Mesenchymal stem cell of Wharton's jelly (primary cell): Measurements from ENCODE around the gene ST6GALNAC6.

- CAGE, long polyA plus RNA: no peak
Observed at GRCh38 chr9:127107786-127108278, 14.6 kb downstream of the ANGPTL2 start.

DNA sequence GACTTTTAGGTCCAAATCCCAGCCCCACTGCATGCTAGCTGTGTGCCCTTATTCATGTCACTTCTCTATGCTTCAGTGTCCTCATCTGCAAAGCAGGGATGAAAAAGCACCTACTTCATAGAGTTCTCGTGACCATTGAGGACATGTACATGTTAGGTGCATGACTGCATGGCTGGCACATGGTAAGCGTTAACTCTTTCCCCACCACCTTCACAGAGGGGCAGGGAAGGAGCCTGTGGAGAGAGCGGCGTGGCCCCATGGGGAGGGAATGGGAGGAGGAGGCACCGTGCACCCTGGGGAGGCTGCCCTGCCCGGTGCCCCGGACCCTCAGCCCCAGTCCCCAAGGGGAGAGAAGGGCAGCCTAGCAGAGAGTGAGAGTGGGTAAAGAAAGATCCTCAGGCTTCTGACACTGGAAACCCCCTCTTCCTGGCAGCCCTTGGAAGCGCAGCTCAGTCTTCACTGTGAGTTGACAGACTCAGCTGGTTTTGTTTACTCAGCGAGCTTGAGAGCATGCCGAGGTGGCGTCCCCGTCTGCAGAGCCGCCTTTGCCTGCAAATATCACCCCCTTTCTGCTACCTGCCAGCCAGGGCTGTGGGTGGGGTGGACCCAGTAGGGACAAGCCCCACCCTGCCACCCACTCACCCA, 10.6 kb upstream of the ANGPTL2 start:
- CAGE, long polyA plus RNA: no peak

DNA sequence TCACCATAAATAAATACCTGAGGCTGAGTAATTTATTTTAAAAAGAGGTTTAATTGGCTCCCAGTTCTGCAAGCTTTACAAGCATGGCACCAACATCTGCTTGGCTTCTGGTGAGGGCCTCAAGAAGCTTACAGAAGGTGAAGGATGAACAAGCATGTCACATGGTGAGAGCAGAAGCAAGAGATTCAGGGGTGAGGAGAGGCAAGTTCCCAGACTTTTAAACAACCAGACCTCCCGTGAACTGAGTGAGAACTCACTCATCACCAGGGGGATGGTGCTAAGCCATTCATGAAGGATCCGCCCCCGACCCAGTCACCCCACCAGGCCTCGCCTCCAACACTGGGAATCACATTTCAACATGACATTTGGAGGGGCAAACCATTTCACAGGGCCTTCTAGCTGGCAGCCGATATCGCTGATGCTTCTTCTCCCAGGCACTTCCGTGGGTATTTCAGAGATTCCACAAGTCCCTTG, 60.5 kb upstream of the ANGPTL2 start:
- CAGE, long polyA plus RNA: no peak

DNA sequence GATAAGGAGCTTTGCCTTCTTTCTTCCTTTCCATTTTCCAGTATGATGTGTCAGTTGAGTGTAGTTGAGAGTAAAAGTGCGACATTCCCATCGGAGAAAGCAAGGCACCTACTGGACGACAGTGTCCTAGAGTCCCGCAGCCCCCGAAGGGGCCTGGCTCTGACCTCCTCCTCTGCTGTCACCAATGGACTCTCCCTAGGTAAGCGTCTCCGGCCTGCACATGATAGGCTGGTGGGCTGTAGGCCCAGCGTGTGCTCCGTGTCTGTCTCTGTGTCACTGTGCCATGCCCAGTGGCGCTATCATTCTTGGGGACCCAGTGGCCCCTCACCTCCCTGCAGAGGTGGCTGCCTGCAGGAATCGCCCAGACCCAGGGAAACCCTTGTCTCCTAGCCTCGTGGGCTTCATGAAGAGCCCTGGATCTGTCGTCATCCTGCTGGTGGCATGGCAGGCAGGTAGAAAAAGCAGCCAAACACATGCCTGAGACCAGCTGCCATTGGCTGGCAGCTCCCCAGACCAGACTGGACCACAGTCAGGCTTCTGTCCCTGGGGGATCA, 68.1 kb upstream of the GARNL3 start:
- CAGE, long polyA plus RNA: no peak

DNA sequence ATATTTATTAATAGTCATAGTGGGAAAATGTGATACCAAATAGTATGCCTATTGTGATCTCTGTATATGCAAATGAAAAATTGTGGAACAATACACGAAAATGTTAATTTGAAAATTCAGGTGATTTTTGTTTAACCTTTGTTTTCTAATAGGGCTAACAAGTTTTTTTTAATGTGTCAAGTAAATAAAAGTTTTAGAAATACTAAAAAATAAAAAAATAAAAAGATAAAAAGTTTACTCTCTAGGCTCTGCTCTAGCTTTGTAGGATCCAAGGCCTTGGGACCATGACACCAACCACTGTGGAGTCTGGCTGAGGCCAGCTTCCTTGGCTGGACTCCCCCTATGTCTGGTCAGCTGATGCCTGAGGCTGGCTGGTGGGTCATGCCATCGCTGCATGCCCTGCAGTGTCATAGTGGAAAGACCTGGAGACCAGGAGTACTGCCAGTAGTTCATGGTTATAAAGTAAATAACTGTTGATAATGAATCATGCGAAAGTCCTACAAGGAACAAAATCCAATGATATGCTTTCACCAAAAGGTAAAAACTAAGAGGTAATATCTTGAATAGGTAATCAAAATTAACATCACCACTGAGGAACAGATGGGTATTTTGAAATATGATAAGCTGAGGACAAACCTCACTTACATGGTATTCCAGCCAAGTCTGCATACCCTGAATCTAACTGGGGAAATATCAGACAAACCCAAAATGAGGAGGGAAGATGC, 43.2 kb downstream of the GARNL3 start:
- CAGE, long polyA plus RNA: no peak

- CAGE, long polyA plus RNA: no peak
Observed at GRCh38 chr9:127384084-127384909, 12.7 kb upstream of the SLC2A8 start.

DNA sequence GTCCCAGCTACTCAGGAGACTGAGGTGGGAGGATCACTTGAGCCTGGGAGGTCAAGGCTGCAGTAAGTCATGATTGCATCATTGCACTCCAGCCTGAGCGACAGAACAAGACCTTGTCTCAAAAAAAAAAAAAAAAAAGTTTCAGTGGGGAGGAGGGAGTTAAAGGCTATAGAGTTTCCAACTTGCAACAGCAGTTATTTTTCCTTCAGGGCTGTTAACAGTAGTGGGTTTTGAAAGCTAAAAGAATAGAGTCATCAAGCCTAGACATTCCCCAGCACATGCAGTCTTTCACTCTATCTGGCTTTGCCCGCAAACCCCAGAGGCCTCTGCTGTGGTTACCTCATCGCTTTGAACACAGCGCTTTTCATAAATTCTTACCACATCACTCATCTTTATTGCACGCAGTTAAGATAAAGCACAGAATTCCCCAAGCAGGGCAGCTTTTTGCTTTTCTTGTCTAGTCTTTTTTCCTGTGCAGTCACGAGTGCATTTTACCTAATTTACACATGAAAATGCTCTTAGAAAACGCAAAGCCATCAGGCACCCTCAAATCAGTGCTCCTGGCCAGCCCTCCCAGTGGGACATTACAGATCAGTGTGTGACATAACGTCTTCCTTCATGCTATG, 8.7 kb upstream of the SLC2A8 start:
- CAGE, long polyA plus RNA: no peak

DNA sequence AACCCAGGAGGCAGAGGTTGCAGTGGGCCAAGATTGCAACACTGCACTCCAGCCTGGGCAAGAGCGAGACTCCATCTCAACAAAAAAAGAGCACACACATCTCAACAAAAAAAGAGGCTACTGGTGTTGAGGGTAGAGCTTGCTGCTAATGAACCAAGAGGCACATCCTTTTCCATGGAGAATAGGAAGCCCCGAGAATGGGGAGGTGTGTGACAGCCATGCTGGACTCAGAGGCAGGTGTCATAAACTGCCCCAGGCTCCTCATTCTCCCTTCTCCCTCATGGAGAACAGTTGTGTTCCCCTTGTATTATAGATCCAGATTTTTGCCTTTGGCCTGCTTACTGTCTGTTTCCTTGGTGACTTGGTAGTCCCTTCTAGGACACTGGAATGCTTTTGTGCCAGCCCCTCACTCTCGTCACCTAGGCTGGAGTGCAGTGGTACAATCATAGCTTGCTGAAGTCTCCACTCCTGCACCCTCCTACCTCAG, 5.2 kb downstream of the RPL12 start:
- CAGE, long polyA plus RNA: no peak

DNA sequence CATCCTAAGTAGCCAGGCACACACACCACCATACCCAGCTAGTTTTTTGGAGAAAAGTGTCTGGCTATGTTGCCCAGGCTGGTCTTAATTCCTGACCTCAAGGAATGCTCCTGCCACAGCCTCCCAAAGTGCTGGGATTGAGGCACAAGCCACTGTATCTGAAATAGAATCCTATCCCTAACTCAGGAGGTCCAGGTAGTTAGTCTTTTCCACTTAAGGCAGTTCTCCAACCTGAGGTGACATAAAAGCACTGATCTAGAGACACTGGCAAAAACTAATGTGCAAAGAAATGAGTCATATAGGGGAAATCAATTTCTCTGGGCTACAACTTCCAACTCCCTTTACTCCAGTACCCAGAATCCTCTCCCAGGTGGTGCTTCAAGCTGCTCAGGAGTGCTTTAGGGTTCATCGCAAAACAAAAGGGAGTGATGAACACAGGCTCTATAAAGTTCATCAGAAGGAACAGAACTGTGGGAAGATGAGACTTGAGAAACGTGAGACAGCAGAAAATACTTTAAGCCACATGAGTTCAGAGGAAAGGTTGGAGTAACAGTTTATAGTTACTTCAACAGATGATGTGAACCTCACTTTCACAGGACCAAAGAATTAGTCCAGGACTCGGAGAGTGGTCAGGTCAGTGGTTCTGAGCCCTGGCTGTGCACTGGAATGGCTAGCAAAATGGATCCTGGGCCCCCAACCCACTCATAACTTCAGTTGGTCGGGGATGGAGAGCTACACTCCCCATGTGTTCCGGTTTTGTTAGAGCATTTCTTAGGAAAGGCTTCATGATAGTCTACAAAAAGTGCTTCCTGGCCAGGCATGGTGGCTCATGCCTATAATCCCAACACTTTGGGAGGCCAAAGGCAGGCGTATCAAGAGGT, 4.5 kb downstream of the RPL12 start:
- CAGE, long polyA plus RNA: no peak

GRCh38 chr9:127493592-127494060, 42.3 kb downstream of the LRSAM1 start:
- CAGE, long polyA plus RNA: no peak

DNA sequence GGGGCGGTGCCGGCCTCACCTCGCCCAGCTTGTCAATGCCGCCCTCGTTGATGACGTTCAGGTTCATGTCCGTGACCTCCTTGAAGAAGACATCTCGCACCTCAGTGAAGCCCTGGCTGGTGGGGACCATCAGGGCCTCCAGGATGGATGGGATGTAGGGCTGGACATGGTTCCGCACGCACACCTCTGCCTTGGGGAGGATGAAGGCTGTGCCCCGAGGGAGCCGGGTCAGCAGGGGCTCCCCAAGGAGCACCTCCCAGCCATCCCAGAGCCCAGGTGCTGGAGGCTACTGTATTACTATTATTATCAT, 58.8 kb downstream of the LRSAM1 start:
- CAGE, long polyA plus RNA: no peak

GRCh38 chr9:127741678-127742271, 6.7 kb upstream of the TOR2A start:
- CAGE, long polyA plus RNA: no peak

DNA sequence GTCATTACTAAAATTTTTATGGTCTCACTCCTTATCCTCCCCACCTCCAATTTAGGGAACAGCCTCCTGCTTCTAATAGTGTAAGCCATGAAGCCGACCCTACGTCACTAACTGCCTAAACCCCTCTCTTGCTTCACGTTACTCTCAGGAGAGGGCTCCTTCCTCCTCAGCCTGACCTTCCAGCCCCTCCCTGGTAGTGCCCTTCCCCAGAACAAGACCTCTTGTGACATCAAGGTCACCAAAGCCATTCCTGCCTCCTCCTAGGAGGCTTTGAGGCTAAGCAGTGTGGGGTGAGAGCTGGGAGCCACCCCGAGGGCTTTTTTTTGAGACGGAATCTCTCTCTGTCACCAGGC, 2.2 kb upstream of the CDK9 start:
- CAGE, long polyA plus RNA: no peak

DNA sequence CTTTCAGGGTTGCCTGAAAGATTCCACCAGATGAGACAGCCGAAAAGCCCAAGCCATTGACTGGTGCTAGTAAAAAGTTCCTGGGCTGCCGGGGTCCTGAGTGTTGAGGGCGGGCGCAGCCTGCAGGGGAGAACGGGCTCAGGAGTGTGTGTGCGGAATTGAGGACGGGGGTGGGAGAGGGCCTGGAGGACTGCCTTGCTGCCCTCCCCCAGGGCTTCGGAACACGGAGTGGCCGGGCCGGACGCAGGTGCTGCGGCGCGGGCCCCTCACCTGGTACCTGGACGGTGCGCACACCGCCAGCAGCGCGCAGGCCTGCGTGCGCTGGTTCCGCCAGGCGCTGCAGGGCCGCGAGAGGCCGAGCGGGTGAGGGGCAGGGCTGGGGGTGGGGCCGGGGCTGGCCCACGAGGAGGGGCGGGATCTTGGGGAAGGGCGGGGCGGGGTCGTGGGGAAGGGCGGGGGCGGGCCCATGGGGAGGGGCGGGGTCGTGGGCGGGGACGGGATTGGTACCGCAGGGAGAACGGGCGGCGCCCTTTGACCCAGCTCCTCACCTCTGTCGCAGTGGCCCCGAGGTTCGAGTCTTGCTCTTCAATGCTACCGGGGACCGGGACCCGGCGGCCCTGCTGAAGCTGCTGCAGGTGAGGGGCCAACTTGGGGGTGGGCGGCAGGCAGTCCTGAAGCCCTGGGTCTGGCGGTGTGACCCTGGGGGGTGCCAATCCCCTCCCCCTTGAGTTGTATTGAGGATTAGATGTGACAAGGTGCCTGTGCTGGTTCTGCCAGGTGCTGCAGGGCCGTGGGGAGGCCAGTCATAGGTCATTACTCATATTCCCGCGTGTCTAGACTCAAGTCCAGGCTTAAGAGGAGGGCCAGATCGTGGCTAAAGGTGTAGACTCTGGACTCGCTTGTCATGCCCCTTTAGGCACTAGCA, 7.1 kb downstream of the FPGS start:
- CAGE, long polyA plus RNA: no peak

DNA sequence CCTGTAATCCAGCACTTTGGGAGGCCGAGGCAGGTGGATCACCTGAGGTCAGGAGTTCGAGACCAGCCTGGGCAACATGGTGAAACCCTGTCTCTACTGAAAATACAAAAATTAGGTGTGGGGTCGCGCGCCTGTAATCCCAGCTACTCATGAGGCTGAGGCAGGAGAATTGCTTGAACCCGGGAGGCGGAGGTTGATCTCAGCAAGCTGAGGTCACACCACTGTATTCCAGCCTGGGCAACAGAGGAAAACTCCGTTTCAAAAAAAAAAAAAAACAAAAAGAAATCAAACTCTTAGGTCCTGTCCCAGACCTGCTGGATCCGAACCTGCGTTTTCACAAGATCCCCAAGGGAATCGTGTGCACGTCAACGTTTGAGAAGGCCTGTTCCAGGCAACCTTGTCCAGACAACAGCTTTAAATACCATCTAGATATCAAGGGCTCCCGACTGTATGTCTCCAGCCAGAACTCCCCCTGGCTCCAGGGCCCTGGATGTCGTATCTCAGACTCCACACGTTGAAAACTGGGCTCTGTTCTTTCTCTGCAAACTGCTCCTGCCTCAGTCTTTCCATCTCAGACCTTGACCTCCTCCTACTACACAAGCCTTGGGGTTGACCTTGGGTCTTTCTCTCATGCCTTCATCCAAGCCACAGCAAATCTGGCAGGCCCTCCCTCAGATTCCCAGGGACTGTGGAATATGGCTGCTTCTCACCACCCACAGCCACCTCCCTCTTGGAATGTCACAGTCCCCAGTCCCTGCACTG, 5.7 kb upstream of the ENG start:
- CAGE, long polyA plus RNA: no peak

DNA sequence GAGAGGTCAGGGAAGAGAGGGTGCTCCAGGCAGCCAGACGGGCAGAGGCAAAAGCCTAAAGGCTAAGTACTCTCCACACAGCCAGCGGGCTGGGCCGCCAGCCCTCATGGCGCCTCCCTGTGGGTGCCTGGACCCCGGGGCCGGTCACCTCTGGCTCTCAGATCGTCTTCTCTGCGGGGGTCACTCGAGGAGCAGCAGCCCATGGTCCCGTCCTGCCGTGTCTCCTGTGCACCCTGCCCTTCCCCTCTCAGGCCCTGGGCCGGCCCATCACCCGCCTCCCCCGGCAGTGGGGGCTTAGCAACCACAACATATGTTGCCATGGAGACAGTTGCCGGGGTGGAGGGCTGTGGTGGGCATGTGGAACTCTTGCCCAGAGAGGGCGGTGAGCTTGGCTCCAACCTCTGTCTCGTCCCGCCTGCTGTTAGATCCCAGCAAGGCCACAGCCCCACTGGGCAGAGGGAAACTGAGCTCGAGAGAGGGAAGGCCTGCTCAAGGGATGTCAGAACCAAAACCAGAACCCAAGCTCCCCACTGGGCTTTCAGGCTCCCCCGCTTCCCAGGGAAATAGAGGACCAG, 4.1 kb downstream of the AK1 start:
- CAGE, long polyA plus RNA: no peak

DNA sequence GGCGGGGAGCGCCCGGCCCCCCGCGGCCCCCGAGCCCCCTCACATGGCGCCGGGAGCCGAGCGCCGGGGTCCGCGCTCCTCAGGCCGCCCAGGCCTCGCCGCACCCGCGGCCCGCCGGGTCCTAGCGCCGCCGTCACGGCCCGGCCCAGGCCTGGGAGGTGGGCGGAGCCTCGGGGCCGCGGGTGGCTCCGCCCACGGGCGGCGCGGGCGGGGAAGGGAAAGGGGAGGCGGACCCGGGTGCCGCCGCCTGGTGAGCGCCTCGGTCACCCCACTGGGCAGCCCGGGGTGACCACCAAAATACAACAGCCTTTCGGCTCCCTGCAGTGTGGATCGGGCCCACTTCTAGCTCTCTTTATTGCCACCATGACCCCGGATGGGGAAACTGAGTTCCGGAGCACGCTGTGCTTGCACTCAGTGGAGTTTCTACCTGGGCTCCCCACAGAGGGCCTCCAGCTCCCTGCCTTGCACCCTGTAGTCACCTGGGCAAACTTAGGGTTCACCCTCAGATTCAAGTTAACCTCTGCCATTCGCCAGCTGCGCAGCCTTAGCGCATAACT, at the start of gene ST6GALNAC6:
ST6GALNAC6 (minus strand) TSS at position 97 of the 557 bp plus-strand sequence.
- CAGE, long polyA plus RNA: start-site peak on the minus strand centred at position 53 of the sequence, 79 bp wide, 541 and 131 reads in 2 replicates

- CAGE, long polyA plus RNA: no peak
Observed at GRCh38 chr9:127904350-127905240, 5.2 kb upstream of the ST6GALNAC6 start.

GRCh38 chr9:127953353-127953820, 15.7 kb upstream of the DPM2 start:
- CAGE, long polyA plus RNA: no peak

DNA sequence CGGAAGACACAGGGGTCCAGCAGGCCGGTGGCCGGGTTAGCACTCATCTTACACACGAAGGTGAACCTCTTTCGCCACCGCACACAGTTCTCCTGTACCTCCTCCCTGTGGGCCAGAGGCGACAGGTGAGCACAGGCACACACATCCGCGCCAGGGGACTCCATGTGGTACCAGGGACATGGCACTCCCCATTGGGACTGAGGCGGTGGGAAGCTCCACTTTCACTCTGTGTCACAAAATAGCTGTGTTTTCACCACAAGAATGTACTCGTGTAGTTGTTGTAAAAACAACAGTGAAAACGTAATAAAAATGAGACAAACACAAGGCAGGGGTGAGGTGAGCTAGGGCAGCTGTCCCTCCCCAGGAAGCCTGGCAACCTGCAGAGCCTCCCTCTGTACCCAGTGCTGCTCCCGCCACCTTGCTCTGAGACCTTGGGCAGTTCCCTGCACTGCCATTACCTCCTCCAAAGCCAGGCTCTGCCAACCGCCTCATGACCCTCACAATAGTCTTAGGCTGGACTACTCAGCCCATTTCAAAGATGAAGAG, 16.2 kb upstream of the DPM2 start:
- CAGE, long polyA plus RNA: no peak